Pericardium fibroblast (primary cell): Measurements from ENCODE around the gene RBP7.

DNA sequence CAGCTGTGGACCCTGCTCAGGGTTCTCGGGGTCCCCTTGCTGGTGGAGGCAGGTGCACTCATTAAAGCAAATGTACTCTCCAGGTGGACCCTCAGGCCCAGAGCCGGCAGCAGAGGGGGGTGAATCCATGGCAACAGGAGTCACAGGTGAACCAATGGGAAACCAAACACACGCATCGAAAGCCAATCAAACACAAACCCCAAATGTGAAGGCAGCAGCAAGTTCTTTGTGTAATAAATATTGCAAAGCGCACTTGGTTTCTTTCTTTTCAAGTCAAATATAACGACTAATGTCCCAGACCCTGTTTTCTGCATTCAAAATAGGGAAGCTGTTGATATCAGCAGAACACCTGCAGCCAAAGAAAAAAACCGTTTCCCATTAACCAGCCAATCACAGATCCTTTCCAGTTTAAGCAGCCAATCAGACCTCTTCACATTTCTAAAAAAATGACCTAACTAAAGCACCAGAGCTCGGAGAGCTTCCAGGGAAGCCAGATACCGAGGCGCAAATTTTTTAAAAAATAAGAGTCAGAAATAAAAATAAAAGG, 26.2 kb upstream of the CLSTN1 start:
- RAMPAGE, long total RNA: no peak

DNA sequence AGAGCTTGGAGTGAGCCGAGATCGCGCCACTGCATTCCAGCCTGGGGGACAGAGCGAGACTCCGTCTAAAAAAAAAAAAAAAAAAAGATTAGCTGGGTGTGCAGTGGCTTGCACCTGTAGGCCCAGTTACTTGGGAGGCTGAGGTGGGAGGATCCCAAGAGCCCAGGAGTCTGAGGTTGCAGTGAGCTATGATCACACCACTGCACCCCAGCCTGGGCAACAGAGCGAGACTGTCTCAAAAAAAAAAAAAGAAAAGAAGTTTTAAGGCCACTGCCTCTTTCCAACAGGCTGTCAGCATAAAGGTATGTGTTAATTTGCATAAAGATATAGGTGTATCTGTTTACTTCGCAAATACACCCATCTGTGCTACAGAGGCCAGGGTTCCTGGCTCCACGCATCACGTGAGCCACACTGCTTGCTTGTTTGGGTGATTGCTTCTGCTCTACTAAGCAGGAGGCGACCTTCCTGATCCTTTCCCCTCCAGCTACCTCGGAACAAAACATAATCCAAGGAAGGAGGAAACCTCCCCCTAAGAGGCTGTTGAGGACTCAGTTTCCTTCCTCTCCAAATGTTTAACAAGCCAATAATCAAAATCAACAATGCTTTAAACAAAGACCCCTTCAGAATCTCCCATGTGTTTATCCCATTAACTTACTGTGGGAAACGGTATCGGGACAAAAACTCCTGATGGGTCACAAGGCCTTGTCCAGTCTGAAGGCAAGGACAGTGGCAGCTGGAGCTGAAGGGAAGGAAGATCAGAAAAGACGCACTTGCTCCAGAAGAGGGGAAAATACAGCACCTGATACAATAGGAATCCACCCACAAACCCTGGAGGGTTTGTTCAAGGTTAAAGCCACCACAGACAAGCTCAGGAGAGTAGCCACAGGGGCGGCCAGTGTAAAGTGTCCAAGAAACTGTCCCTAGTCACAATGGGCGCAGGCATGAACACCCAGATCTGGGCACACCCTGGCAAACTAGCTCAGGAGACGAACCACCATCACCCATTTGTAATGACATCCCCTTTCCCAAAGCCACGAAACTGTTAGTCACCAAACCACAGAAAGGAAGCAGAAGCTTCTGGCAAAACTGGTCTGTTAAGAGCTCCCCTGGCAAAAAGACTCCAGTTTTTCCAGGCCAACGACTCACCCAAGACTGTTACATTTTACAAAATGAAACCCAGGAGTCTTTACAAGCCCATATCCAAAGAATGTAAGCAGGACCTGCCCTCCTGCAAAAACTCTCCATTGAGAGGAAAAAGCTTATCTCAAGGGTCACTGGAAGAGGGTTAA, 17.3 kb downstream of the CTNNBIP1 start:
- RAMPAGE, long total RNA: no peak

- RAMPAGE, long total RNA: no peak
Observed at GRCh38 chr1:9961085-9961726, 17.9 kb downstream of the NMNAT1 start.

- RAMPAGE, long total RNA: no peak
Observed at GRCh38 chr1:9996895-9997541, at the start of gene RBP7. Gene RBP7 (plus strand): TSS chr1:9997228.

GRCh38 chr1:10170822-10171451, 39.4 kb upstream of the KIF1B start:
- RAMPAGE, long total RNA: no peak

- RAMPAGE, long total RNA: no peak
Observed at GRCh38 chr1:10271478-10272378, 61.4 kb downstream of the KIF1B start.

DNA sequence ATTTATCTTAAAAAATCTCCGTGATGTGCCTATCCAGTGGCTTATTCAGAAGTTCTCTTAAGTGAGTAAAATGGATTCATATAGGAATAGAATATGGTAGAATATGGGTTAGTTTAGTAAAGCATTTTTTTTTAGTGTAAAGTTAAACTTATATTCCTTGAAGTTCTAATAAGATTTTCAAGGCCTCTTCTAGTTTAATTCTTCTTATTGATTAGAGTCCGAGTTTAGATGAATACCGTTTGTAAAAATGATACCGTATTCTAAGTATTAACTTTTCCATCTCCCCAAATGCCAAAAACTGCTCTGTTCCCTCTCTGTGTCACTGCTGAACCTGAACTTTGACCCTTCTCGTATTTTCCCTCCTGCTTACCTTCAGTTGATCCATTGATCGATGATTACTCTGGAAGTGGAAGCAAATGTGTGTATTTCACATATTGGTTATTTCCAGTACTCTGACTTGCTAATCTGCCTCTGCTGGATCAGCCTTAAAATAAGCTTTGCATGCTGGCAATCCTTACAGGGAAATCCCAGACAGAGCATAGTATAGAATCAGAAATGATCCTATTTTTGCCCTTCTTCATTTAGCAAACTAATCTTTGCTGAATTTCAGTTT, 68.5 kb downstream of the KIF1B start:
- RAMPAGE, long total RNA: no peak

- RAMPAGE, long total RNA: no peak
Observed at GRCh38 chr1:10324462-10325118, 74.3 kb upstream of the PGD start.

GRCh38 chr1:10403889-10404309, 5.0 kb downstream of the PGD start:
- RAMPAGE, long total RNA: no peak

- RAMPAGE, long total RNA: no peak
Observed at GRCh38 chr1:10459090-10459515, 9.3 kb downstream of the CORT start.

DNA sequence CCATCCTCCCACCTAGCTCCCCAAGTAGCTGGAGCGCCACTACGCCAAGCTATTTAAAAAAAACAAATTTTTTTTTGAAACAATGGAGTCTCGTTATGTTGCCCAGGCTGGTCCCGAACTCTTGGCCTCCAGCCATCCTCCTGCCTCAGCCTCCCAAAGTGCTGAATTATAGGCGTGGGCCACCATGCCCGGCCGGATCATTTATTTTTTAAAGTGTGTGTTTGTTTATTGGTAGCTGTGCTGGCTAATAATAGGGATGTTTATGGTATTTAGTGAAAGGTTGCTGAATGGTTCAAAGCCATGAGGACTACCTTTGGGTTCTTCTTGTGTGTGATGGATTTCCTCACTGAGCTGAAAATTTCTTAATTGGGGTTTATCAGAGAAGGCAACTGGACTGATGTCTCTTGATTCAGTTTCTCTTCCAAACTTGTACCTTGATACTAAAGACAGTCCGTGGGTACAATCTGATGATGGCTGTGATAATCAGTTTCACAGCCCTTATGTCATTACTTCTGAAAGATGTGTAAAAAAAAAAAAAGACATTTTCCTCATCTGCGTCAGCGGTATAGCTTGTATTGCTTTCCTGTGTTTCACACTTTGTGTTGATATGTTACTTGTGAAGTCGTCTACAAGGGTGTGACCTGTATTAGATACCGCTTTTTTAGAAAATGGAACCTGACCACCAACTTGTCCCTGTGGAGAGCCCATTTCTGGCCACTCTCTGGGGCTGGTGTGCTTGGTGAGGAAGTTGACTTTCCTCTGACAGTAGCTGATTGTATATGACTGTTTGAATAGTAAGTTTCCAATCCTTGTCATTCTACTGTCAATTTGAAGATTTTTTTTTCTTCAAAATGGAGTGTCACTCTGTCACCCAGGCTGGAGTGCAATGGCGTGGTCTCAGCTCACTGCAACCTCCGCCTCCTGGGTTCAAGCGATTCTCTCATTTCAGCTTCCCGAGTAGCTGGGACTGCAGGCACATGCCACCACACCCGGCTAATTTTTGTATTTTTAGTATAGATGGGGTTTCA, 50.4 kb downstream of the PEX14 start:
- RAMPAGE, long total RNA: no peak

DNA sequence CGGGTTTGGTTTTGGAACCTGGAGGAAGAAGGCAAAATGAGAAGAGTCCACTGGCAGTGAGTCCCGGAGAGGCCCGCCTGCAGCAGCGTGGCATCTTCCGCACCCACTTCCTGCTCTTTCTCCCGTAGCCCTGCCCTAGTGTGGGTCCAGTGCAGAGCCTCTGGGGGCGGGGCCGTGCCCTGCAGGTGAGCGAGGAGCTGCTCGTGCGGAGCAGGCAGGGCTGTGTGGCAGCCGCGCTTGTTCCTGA, 66.5 kb downstream of the PEX14 start:
- RAMPAGE, long total RNA: no peak

DNA sequence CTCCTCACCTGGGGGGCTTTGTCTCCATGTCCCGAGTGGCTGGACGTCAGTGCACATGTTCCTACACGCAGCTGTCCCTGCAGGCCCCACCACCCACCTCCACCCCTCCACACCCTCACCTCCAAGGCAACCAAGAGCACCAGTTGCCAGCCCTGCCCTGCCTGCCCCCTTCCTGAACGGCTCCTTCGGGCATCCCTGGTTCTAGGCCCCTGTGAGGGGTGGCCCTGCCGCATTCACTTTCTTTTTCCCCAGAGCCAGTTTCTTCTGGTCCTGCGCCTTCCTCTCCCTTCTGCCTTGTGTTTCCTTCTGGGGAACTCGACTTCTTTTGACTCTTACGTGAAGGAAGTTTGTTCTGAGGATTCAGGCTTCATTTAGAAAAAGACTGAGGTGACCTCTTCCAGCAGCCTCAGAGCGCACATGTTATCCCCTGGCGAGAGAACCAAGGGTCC, 147.3 kb downstream of the PEX14 start:
- RAMPAGE, long total RNA: no peak

DNA sequence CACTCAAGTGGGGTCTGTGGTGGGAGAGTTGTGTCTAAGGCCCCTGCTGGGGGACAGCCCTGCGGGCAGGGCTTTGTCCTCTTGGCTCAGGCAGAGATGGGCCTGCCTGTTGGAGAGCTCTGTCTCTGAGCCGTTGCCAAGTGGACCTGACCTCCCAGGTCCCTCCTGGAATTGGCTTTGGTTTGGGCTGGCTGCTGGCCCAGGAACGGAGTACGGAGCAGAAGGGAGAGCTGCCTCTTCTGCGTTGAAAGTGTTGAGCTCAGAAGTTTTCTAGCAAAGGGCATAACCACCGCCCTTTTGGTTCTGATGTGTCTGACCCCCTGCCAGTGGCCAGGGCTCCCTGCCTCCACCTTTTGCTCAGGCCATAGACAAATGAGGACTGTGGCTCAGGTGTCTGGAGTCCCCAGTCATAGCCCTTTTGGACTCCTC, 154.0 kb downstream of the PEX14 start:
- RAMPAGE, long total RNA: no peak

DNA sequence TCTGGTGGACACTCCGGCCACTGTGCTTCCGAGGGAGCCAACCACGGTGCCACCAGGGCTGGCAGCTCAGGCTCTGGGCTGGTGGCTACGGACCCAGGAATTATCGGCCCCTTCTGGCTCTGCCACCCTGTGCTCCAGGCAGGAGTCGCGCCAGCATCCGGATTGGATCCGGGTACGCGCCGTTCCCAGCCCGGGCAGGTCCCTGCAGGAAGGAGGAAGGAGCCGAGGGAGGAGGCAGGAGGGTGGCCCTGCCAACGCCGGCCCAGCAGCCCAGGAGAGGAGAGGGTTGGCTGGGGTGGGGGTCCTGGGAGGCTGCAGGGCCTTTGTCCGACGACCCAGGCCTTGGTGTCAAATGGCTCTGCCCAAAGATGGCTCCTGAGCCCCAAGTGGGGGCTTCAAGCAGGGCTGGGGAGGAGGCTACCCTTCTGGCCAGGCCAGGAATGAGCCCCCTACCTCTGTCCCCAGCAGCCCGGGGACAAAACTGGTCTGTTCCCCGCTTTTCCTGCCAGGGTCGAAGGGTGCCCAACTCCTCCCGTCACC, 160.4 kb downstream of the CASZ1 start:
- RAMPAGE, long total RNA: no peak

DNA sequence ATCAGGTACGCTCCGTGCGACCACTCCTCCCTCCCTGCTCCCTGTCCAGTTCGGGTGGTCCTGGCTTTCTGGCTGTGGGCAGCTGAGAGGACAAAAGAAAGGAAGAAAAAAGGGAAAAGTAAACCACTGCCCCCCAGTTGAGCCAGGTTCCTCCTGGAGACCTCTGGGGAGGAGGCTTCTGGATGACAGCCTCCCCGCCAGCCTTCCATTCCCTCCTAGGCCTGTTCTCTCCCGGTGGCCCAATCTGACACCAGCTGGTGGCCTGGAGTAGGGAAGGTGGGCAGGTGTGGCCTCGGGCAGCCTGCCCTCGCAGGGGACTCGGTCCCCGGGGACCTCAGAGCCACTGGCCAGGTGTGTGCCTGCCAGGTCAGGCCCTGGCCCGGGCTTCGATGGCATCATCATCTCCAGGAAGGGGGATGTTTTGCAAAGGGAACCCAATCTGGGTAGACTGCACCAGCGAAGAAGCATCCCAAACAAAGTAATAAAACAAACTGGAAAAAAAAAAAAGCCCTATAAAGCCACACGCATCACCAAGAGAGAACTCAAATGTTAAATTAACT, 159.0 kb downstream of the CASZ1 start:
- RAMPAGE, long total RNA: no peak

GRCh38 chr1:10690571-10691138, 105.8 kb downstream of the CASZ1 start:
- RAMPAGE, long total RNA: no peak

- RAMPAGE, long total RNA: no peak
Observed at GRCh38 chr1:10692152-10693072, 104.0 kb downstream of the CASZ1 start.

DNA sequence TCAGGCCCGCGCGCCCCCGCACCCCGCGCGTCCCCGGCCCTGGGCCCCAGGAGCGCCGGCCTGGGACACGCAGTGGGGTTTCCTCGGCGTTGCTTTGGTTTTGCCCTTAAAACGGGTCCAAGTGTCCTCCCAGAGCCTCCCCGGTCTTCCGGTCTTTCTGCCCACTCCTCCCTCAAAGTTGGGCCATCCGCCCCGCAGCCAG, 101.3 kb downstream of the CASZ1 start:
- RAMPAGE, long total RNA: no peak

DNA sequence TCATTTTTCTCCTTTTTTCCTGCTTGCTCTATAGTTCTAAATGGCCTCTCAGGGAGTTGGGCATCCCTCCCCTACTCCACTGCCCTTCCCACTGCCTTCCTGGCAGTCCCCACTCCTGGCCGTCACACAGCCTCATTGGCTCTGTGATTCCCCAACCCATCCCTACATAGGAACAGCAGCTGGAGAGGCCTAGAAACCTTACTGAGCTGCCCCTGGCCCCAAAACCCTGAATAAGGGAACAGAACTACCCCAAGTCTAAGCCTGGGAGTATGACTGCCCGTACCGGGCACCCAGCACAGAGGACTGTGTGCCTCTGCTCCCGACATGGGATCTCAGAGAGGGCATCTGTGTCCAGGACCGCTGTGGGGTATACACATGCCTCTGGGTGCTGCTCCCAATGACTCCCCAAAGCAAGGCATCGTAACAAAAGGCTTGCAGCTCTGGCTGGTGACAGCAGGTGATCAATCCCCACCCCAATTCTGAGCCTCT, 100.2 kb downstream of the CASZ1 start:
- RAMPAGE, long total RNA: no peak